Measurements from ENCODE around the gene FRRS1.

- PRO-cap, 6 experiments, result no peak in any of the 6 experiments
- RAMPAGE, long total RNA, 2 experiments, result no peak in any of the 2 experiments
- RRBS, result no CpG with 5 or more reads among the region's 3 CpGs
Observed at GRCh38 chr1:94973503-94973865, 46.6 kb upstream of the CNN3 start.

DNA sequence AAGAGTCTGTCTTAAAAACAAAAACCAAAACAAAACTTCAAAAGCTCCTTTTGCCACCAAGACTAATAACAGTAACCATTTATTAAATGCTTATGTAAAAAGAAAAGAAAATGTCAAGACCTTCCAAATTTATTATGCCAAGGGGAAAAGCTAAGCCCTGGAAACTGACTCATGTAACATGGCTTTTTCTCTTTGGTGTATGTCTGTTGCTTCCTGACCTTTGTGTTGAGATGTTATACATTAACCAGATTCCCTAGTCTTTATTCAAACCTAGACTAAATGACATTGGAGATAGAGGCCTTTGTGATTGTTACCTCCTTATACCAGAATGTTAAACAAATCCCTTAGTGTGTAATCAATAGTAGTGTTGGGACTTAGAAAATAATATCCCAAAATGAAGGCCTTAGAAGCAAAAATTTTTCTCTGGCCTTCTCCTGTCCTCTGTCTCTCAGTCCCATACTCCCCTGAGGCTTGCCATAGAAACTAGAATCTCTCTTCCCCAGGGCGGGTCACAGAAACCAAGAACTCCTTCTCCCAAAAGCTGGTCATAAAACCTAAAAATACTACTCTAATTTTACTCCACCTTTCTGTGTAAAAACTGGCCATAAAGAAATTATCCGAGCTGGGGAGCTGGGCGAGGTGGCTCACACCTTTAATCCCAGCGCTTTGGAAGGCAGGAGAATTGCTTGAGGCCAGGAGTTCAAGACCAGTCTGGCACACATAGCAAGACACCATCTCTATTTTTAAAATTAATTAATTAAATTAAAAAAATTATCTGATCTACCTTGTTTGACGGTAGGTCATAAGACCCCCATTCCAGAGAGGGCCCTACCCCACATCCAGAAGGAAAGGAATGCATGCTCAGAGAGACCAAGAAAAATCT, 3.2 kb downstream of the ALG14 start:
- PRO-cap, 6 experiments, result no peak in any of the 6 experiments
- RAMPAGE, long total RNA, 2 experiments, result no peak in any of the 2 experiments
- RRBS, result no CpG with 5 or more reads among the region's 5 CpGs

DNA sequence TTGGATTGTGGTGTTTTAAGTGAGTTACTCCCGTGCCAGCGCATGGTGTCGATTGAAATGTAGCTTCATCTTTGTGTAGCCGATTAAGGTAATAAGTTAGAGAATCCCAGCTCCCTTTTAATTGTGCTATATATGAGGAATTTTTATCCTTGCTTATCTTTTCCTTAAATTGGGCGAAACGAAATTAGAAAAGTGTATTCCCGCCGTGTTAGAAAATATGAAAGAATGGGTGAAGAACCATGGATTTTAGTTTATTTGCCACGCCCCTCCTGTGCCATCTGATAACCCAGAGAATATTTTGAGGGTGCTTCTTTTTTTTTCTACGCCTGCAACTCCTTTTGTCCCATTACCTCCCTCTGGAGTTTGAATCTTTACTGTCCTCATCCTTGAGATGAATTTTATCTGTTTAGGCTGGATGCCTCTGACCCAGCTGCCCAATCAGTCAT, 1.5 kb downstream of the TLCD4 start:
- PRO-cap, 6 experiments, result no peak in any of the 6 experiments
- RAMPAGE, long total RNA, 2 experiments, result no peak in any of the 2 experiments
- RRBS, result no CpG with 5 or more reads among the region's 10 CpGs

- PRO-cap, 6 experiments, result no peak in any of the 6 experiments
- RAMPAGE, long total RNA, 2 experiments, result no peak in any of the 2 experiments
- RRBS, result no CpG with 5 or more reads among the region's 14 CpGs
Observed at GRCh38 chr1:95509866-95510869, 276.2 kb downstream of the RWDD3 start.

DNA sequence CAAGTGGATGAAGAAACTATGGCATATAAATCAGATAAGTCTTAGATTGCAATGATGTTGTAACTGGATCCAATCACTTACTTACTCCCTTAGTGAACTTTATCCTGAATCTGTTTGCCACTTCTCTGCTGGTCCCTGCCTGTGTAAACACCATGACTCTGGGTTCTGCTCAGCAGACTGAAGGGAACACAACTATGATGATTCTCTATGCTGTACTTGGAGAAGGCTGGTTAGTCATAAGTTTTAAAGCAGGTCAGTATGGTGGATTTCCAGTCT, 391.2 kb downstream of the RWDD3 start:
- PRO-cap, 6 experiments, result no peak in any of the 6 experiments
- RAMPAGE, long total RNA, 2 experiments, result no peak in any of the 2 experiments

- PRO-cap, 6 experiments, result no peak in any of the 6 experiments
- RAMPAGE, long total RNA, 2 experiments, result no peak in any of the 2 experiments
- RRBS, result no CpG with 5 or more reads among the region's 9 CpGs
Observed at GRCh38 chr1:96446769-96447180, 274.8 kb upstream of the PTBP2 start.

GRCh38 chr1:96758919-96759825, 37.6 kb downstream of the PTBP2 start:
- PRO-cap, 6 experiments, result no peak in any of the 6 experiments
- RAMPAGE, long total RNA, 2 experiments, result no peak in any of the 2 experiments
- RRBS, result no CpG with 5 or more reads among the region's 3 CpGs

DNA sequence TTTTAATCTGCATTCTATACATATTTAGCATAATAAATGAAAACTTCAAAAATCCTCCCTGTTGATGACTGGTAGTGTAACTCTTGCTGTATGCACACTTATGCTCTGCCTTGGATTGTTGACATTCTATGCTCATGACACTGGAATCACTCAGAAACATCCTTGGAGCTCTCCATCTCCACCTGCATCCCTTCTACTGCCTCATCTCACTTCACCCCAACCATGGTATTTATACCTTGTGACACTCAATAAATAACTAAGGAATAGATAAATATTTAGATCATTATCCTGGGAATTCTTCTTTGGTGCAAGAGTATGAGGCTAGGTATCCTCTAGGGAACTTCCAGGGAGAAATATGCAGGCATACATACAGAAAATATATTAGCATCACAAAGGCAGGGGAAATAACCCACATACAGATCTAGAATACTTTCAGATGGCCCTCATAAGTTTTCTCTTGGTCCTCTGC, 448.2 kb downstream of the PTBP2 start:
- PRO-cap, 6 experiments, result no peak in any of the 6 experiments
- RAMPAGE, long total RNA, 2 experiments, result no peak in any of the 2 experiments

DNA sequence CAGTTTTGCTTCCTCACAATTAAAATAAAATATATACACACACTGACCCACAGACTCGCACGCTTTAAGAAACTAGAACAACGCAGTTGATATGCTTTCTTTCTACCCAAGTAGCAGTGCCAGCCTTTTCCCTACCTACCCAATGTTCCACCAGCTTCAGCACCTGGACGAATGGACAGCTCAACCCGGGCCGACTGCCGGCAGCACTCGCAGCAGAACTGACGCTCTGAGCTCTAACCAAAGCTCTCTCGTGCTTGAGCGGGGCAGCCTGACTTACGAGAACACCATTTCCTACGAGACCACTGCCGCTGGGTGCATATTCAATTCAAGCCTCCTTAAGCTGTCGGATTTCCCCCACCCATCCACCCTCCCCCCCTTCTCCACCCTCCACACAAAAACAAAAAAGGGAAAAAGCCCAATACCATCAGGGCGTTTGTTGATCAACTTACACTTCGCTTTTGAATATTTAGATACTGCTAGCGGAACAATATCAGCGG, 127.4 kb upstream of the DPYD start:
- PRO-cap, 6 experiments, result no peak in any of the 6 experiments
- RAMPAGE, long total RNA, 2 experiments, result no peak in any of the 2 experiments
- RRBS, result no CpG with 5 or more reads among the region's 19 CpGs

DNA sequence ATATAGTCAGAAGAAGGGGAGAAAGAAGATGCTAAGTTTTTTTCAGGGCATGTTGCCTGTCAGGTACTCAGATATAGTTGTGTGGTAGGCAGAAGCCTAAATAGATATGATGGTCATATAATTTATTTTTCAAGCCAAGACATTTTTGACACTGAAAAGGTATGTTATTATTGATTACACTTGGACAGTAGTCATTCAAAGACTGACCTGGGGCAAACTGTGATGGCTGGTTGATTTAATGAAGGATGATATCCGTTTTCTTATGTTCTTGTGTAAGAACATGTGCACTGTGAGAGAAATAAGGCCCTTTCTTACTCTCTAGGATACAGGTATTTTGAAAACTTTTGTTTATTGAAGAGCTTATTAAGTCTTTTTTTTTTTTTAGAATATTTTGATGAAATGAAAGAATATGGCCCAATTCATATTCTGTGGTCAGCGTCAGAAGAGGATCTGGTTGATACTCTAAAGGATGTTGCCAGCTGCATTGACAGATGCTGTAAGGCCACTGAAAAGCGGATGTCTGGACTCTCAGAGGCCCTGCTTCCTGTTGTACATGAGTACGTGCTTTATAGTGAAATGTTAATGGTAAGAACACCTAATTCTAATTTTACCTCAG, 36.9 kb downstream of the SNX7 start:
- PRO-cap, 6 experiments, result no peak in any of the 6 experiments
- RAMPAGE, long total RNA, 2 experiments, result no peak in any of the 2 experiments
- RRBS, result no CpG with 5 or more reads among the region's 4 CpGs

GRCh38 chr1:98733235-98733941, 71.9 kb downstream of the SNX7 start:
- PRO-cap, 6 experiments, result no peak in any of the 6 experiments
- RAMPAGE, long total RNA, 2 experiments, result no peak in any of the 2 experiments
- RRBS, result no CpG with 5 or more reads among the region's 6 CpGs

GRCh38 chr1:99521618-99522100, 124.3 kb upstream of the PALMD start:
- PRO-cap, 6 experiments, result no peak in any of the 6 experiments
- RAMPAGE, long total RNA, 2 experiments, result no peak in any of the 2 experiments
- RRBS, result no CpG with 5 or more reads among the region's 5 CpGs

GRCh38 chr1:99661654-99662129, 15.8 kb downstream of the PALMD start:
- PRO-cap, 6 experiments, result peak in 1 of 6 experiments; most common minus-strand start chr1:99661959 (in 1)
- RAMPAGE, long total RNA, 2 experiments, result no peak in any of the 2 experiments
- RRBS, result no CpG with 5 or more reads among the region's 3 CpGs

GRCh38 chr1:99664050-99664486, 18.2 kb downstream of the PALMD start:
- PRO-cap, 6 experiments, result peak in 2 of 6 experiments; most common plus-strand start chr1:99664282 (in 2); most common minus-strand start chr1:99664147 (in 2)
- RAMPAGE, long total RNA, 2 experiments, result no peak in any of the 2 experiments
- RRBS, result no CpG with 5 or more reads among the region's 2 CpGs

DNA sequence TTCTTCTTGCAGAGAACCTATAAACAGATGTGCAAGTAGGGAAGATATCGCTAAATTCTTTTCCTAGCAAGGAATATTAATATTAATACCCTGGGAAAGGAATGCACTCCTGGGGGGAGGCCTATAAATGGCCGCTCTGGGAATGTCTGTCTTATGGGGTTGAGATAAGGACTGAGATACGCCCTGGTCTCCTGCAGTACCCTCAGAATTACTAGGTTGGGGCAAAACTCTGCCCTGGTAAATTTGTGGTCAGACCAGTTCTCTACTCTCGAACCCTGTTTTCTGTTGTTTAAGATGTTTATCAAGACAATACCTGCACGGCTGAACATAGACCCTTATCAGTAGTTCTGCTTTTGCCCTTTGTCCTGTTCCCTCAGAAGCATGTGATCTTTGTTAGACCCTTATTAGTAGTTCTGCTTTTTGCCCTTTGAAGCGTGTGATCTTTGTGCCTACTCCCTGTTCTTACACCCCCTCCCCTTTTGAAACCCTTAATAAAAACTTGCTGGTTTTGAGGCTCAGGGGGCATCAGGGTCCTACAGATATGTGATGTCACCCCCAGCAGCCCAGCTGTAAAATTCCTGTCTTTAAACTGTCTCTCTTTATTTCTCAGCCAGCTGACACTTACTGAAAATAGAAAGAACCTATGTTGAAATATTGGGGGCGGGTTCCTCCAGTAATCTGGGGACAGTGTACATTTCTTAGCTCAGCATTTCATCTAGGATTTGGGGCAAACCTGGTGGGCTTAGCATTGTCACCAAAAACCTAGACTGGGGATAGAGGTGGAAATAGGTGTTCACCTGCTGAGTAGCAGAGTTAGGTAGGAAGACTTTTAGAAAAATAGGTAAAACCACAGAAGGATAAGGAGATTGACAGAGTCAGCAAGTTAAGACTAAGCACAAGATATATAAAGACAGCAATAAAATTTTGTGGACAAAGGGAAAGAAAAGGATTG, 7.4 kb downstream of the FRRS1 start:
- PRO-cap, 6 experiments, result no peak in any of the 6 experiments
- RAMPAGE, long total RNA, 2 experiments, result no peak in any of the 2 experiments
- RRBS, result no CpG with 5 or more reads among the region's 7 CpGs

GRCh38 chr1:99766223-99766986, at the start of gene FRRS1:
TSS of gene FRRS1 (minus strand) at chr1:99766635.
- PRO-cap, 6 experiments, result peak in 1 of 6 experiments; most common minus-strand start chr1:99766517 (in 1)
- RAMPAGE, long total RNA, 2 experiments, result start-site peak on the minus strand in 2 of 2 experiments, at chr1:99766616-99766659 at its widest, 13 to 14 reads per replicate
- RRBS, result no CpG with 5 or more reads among the region's 13 CpGs

- PRO-cap, 6 experiments, result no peak in any of the 6 experiments
- RAMPAGE, long total RNA, 2 experiments, result no peak in any of the 2 experiments
- RRBS, result no CpG with 5 or more reads among the region's 1 CpG
Observed at GRCh38 chr1:99852025-99852396, 1.9 kb downstream of the AGL start.

GRCh38 chr1:100372110-100372449, 19.8 kb downstream of the CDC14A start:
- PRO-cap, 6 experiments, result no peak in any of the 6 experiments
- RAMPAGE, long total RNA, 2 experiments, result no peak in any of the 2 experiments

DNA sequence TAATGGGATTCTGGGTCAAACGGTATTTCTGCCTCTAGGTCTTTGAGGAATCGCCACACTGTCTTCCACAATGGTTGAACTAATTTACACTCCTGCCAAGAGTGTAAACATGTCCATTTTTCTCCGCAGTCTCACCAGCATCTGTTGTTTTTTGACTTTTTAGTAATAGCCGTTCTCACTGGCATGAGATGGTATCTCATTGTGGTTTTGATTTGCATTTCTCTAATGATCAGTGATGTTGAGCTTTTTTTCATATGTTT, 53.5 kb downstream of the CDC14A start:
- PRO-cap, 6 experiments, result no peak in any of the 6 experiments
- RAMPAGE, long total RNA, 2 experiments, result no peak in any of the 2 experiments
- RRBS, result no CpG with 5 or more reads among the region's 4 CpGs

- PRO-cap, 6 experiments, result no peak in any of the 6 experiments
- RAMPAGE, long total RNA, 2 experiments, result no peak in any of the 2 experiments
- RRBS, result no CpG with 5 or more reads among the region's 2 CpGs
Observed at GRCh38 chr1:100481168-100481675, 56.7 kb upstream of the GPR88 start.

Measured in heart left ventricle (tissue), 7 donors.